Hair follicular keratinocyte (primary cell): ENCODE measurements around a stretch of chr7.

GRCh38 chr7:151853930-151854804, 22.7 kb downstream of the PRKAG2 start:
- RAMPAGE, long total RNA: no peak

DNA sequence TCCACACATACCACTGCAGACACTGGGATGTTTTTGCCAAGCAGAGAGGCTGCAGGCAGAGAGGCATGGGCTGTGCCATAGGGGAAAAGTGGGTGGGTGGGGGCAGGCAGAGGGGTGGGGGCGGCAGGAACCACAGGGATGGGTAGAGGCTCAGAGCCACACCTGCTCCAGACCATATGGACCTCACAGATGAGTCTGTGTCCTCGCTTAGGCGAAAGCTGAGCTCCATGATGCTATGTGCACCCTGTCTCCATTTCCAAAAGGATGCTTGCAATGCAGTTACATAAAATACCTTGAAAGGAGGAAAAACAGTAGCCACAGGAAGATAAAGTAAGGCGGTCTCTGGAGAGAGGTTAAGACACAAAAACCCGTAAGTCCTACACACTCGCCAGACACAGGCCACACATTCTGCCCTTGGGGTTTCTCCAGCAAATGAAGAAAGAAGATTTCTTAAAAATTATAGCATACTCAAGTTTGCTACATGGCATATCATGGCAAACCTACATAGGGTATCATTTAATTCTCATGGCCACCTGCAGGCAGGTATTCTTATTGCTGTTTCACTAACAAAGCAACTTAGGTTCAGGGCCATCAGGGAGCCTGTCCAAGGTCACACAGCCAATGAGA, 21.2 kb downstream of the PRKAG2 start:
- RAMPAGE, long total RNA: no peak

DNA sequence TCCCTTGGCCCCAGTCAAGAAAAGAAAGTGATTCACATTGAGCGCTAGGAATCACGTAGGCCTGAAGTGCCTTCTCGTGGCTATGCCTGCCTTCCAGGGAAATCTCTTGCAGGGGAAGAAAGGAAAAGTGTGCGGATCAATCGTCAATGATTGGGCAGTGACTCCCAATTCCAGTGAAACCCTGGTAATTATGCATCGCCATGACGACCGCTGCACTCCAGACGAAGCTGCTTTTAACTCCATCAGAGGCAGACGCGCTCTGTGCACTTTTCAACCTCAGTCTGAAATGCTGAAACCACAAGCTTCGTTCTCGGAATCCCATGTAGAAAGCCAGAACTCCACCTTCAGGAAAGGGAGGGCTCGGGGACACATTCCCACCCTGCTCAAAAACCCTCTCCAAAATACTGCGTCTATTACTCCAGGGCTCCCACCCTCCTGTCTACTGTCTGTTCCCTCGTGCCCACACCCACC, 24.1 kb upstream of the PRKAG2 start:
- RAMPAGE, long total RNA: no peak

- RAMPAGE, long total RNA: no peak
Measured at GRCh38 chr7:152031830-152032480, 6.5 kb downstream of the GALNT11 start.

DNA sequence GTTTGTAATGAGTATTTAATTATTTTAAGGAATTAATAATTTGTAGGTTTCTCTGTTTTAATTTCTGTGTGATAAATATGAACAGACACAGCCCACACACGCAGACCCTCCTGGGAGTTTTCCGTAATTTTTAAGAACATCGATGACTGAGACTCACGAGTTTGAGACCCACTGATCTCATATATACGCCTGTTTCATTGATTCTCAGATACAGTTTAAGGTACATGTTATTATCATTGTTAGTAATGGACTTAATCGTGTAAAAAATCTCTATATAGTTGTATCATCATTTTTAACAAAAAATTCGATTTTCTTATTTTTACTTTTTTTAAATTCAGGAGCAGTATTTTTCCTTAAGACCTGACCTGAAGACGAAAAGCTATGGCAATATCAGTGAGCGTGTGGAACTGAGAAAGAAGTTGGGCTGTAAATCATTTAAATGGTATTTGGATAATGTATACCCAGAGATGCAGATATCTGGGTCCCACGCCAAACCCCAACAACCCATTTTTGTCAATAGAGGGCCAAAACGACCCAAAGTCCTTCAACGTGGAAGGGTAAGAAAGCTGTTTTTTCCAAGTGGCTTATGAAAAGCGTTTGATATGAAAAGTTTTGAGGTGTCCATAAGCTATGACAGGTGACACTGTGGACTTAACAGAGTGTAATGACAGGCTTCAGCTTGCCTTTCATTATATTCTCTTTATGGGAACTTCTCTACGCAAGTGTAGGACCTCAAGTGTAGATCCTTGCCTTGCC, 91.5 kb downstream of the GALNT11 start:
- RAMPAGE, long total RNA: no peak

DNA sequence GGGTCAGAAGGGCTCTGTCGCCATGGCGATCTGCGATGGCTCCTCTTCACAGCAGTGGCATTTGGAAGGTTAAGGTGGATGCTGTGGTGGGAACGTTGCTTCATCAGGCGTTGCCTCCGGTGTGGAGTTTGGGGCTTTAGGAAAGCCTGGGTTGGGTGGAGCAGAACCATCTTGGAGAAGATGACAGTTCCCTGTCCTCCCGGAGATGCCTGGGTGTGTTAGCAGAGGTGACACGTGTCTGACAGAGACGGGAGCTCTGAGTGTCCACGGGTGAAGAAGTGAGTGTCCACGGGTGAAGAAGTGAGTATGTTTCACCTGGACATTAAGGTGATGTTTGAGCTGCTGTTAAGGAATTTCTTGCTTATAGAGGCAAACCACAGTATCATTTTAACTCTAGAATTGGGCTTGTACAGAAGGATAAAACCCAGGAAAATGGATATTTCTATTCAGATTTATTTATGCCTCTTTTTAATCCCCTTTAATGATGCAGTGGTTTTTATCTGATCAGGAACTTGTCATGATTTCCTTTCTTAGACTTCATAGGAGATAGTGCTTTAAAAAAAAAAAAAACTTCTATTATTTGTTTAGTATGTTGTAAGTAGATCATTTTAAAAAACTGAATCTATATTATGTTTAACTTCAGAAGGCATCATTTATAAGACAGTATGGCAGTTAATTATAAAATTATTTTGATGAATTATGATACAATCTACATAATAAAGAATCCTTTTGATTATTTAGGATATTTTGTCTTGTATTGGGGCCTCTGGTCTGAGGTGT, 96.3 kb downstream of the GALNT11 start:
- RAMPAGE, long total RNA: no peak

- RAMPAGE, long total RNA: no peak
Measured at GRCh38 chr7:152144960-152145924, 119.8 kb downstream of the GALNT11 start.

GRCh38 chr7:152181095-152181659, 155.7 kb downstream of the GALNT11 start:
- RAMPAGE, long total RNA: no peak

DNA sequence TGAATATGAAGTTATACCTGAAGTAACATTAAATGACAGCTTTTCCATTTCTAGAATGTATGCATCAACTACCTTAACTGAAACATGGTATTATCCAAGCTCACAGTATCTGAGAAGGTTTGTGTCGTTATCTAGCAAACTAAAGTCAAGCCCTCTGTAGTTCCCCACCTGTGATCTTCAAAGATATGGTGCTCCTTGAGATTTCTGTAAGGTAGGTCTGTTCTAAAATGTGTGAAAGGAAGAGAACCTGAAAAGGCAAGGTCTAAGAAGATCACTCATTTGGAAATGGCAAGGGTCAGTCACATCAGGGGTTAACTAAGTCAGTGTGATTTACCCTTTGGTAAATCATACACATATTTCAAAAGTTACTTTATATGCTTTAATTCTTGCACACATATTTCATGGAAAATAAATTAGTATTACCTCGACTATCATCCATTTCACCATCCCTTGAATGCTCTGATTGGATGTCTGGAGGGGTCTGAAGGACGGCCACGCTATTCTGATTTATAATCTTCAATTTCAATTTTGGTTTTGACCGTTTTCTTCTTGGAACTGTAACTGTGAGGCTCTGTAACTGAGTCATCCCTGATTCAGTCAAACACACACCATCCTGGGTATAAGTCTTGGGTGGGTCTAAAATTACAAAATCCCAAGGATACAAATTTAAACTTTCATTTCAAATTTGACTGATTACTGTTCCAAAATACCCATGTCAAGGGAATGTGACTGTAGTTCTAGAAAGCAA, 194.8 kb downstream of the GALNT11 start:
- RAMPAGE, long total RNA: no peak

- RAMPAGE, long total RNA: no peak
Measured at GRCh38 chr7:152366741-152366992, 69.1 kb downstream of the KMT2C start.

DNA sequence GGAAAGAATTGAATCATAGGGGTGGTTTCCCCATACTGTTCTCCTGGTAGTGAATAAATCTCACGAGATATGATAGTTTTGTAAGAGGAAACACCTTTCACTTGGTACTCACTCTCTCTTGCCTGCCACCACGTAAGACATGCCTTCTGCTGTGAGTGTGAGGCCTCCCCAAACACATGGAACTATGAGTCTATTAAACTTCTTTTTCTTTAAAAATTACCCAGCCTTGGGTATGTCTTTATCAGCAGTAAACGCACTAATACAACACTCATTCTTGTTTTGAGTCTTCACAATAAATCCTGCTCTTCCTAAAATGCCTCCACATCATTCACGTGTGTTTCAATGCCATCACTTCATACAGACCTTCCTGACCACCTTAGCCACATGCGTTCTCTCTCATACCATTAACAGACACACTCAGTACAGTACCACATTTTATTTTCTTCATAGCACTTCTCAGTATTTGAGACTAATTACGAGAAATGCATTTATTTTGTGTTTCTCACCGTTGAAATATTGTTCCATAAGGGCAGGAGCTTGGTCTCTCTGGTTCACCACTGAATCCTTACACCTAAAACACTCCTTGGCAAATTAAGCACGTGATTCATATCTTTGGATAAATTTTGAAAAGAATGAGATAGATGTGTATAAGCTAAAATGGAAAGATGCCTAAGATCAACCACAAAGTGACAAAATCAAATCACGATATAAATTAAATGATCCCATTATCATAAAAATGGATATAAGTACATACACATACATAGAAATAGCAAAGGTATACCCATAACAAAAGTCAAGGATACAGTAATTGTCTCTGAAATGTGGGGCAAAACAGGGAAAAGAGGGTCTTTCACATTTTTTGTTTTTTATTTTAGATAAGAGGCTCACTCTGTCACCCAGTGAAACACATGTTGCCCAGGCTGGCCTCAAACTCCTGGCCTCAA, 37.8 kb downstream of the KMT2C start:
- RAMPAGE, long total RNA: no peak

DNA sequence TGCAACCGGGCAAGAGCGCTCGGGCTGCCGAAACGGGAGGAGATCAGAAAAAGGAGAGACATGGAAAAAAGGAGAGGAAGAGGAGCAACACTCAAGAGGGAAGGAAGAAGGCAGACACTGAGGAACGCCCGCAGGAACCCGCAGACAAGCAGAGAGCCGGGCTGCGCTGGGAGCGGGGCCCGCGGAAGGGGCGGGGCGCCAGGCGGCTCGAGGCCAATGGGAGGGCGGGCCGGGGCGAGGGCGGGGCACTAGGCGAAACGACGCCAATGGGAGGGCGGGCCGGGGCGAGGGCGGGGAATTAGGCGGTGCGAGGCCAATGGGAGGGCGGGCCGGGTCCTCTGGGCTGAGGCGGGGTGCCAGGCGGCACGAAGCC, 27.7 kb upstream of the KMT2C start:
- RAMPAGE, long total RNA: no peak

DNA sequence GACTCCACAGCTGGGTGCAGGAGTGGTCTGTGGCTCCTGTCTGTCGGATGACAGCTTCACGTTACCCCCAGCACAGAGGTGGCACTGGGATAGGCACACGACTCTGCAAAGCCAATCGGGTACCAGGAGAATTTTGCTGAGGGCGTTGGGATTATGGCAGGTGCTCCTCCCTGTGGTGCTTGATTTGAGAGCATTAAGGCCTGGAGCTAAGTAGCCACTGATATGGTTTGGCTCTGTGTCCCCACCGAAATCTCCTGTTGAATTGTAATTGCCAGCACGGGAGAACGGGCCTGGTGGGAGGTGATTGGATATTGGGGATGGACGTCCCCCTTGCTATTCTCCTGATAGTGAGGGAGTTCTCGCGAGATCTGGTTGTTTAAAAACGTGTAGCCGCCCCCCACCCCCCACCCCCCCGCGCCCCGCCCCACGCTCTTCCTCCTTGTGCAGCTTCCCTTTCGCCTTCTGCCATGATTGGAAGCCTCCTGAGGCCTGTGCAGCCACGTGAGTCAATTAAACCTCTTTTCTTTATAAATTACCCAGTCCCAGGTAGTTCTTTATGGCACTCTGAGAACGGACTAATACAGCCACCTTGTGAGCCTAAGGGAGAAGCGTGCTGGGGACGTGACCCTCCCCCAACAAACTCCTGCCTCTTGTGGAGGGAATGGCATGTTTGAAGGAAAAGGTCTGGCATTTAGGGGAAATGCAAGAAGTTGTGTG, 117.9 kb upstream of the KMT2C start:
- RAMPAGE, long total RNA: no peak

DNA sequence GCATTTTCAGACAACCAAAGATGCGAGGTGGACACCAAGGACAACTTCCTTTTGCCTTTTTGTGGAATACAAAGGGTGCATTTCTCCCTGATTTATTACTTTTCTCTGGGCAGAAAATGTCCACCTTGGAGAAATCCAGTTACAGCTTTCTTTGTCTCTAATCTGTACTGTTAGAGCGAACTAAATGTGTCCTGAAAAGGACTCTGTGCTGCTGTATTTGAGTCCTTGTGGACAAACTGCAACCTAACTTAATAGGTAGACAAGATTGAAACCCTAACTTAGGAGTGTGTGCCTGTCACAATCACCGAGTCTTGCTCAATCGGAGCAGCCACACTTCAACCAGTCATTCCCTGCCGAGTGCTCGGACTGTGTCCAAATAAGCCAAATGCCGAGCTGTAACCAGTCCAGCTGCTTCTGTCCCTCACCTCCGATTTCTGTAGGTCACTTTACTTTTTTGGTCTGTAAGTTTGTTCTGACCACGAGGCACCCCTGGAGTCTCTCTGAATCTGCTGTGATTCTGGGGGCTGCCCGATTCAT, 139.8 kb downstream of the ACTR3B start:
- RAMPAGE, long total RNA: no peak

- RAMPAGE, long total RNA: no peak
Measured at GRCh38 chr7:152933061-152933473, 173.5 kb downstream of the ACTR3B start.

- RAMPAGE, long total RNA: no peak
Measured at GRCh38 chr7:152990147-152990349, 230.5 kb downstream of the ACTR3B start.

- RAMPAGE, long total RNA: no peak
Measured at GRCh38 chr7:153411831-153412797, 640.1 kb upstream of the DPP6 start.

DNA sequence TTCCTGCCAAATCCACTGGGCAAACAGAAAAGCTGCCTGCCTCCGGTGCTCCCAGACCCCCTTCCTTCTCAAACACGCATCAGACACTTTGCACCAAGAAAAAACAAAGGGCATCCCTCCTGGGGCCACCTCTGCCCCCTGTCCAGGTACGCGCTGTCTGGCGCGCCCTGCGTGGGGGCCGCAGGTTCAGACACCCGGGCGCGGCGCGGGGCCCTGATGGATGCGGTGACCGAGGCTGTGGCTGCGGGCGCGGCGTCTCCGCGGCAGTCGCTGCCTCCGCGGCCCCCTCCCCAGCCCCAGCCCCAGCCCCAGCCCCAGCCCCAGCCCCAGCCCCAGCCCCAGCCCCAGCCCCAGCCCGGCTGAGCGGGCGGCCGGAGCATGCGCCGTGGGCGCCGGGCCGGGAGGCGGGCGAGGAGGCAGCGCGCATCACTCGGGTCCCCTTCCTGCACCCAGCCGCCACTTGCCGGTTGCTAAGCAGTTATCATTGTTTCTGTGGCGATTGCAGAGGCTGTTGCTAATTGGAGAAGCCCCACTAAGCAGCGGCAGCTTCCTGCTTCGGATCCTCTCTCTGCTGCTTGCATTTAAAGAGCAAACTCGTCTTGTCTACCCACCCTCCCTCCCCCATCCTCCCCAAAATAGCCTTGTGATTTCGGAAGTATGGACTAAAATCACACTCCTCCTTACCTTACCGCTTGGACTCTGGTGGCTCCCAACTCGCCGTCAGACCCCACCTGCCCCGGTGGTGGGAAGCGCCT, 252.7 kb downstream of the DPP6 start:
- RAMPAGE, long total RNA: no peak

DNA sequence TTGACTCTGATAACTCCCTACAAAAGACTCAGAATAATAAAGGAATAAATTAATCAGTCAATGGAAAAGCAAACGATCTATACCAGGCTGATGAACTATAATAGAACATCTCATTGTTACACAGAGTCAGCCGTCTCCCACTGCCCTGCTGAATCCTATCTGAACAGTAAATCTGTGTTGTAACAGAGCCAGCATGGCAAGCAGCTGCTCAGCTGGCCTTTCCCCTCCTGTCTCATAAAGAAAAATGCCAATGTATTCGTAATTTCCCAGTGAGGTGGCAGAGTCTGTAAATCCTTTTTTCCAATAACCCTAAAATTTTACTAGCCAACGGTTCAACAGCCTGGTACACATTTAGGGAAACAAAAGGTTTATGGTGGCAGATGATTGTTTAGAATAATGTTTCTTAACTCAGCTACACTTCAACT, 318.0 kb downstream of the PAXIP1 start:
- RAMPAGE, long total RNA: no peak

- RAMPAGE, long total RNA: no peak
Measured at GRCh38 chr7:154892662-154893296, 110.1 kb downstream of the PAXIP1 start.